Fibroblast of villous mesenchyme (primary cell): ENCODE measurements around a stretch of chr3.

- CAGE, long polyA plus RNA: no peak
Measured at GRCh38 chr3:184765810-184766162, 46.2 kb upstream of the VPS8 start.

- CAGE, long polyA plus RNA: no peak
Measured at GRCh38 chr3:185316935-185317591, 45.9 kb upstream of the MAP3K13 start.

- CAGE, long polyA plus RNA: no peak
Measured at GRCh38 chr3:185342839-185343217, 20.1 kb upstream of the MAP3K13 start.

GRCh38 chr3:185379017-185379538 is 16.1 kb downstream of the MAP3K13 start:
- CAGE, long polyA plus RNA: no peak

DNA sequence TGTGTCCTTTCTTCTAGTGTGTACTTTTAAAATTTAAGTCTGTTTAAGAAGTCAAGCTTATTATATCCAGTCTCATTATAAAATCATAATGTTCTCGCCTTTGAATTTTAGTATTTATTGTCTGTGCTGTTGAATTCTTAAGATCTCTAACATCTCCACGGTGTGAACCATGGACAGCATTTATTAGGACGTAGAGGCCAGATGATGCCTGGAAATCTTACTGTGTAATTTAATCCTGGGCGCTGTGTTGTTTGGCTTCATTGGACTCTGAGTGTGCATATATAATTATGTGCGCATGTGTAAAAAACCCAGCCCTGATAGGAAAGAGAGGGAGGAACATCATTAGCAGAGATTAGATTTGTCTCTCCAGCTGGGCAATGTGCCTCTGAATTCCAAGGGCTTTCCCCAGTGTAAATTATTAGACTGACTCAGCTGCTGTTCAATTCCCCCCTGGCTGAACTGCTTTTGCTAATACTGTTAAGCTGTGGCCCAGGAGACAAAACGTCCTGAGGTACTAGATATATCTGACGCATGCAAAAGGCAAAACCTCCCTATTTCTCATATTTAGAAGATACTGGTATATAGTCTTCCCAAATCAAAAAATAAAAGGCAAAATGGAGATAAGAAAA is 39.6 kb downstream of the MAP3K13 start:
- CAGE, long polyA plus RNA: no peak

DNA sequence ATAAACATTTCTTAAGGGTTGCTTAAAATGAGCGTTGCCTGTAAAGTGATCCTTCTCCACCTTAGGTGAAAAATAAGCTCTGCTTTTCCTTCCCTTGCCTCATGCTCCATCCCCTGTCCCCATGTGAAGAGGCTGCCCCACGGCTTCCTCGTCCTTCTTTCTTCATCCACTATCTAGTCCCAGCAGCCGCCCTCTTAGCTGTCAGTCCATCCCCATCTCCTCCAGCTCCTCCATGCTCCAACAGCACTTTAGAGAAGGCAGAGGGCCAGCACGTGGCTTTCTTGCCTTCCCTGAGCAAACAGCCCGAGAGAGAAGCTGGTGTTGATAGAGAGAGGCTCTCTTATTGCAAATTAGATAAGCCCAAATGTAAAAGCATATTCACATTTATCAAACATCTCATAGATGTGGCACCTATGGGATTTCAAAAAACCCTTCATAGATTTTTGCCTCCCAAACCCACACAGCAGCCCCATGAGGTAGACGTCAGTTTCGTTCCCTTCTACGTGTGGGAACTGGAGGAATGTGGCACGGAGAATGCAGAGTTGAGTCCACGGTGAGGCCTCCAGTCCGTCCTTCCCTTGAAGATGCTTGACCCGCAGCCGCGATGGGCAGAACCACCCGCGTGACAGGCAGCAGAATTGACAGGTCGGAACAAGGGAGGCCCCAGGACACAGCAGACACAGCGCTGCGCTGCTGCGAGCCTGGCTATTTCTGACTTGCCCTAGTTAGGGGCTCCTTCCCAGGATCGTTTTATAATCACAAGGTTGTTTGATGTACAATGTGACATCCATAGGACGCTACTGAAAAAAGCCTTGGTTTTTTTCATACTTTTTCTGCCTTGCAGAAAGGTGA is 9.3 kb upstream of the TMEM41A start:
- CAGE, long polyA plus RNA: no peak

- CAGE, long polyA plus RNA: no peak
Measured at GRCh38 chr3:185558288-185558900, 6.0 kb upstream of the LIPH start.

GRCh38 chr3:185558901-185559387 is 6.6 kb upstream of the LIPH start:
- CAGE, long polyA plus RNA: no peak

GRCh38 chr3:185709059-185709816 is 115.6 kb downstream of the IGF2BP2 start:
- CAGE, long polyA plus RNA: no peak

- CAGE, long polyA plus RNA: no peak
Measured at GRCh38 chr3:185714978-185715603, 109.8 kb downstream of the IGF2BP2 start.

DNA sequence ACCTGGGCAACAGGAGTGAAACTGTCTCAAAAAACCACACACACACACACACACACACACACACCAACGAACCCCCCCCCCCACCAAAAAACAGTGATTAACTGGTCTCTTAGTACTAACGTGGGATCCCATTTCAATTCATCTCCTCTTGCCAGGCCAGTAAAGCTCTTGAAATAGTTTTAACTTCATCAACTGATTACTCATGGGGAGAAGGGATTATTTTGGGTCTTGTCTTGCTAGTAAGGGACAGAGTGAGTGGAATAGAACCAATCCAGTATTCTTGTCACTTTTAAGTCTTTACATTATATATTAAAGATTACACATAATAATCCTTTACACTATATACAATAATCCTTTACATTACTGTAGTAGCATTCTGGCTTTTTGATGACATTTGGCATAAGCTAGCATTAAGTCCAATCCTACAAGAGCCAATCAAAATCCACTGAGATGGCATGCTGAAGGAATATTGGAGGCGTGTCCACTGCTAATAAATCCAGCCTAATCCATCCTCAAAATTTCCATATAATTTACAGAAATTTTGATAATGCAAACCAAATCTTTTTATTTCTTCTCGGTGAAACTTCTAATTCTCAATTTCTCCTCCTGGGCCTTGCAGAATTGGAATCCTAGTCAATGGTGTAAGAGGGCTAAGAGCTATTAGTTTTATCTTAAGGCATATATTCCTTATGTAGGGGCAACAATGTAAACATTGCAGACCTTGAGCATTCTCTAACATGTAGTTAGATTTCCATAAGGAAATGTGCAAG is 23.3 kb downstream of the TRA2B start:
- CAGE, long polyA plus RNA: no peak

DNA sequence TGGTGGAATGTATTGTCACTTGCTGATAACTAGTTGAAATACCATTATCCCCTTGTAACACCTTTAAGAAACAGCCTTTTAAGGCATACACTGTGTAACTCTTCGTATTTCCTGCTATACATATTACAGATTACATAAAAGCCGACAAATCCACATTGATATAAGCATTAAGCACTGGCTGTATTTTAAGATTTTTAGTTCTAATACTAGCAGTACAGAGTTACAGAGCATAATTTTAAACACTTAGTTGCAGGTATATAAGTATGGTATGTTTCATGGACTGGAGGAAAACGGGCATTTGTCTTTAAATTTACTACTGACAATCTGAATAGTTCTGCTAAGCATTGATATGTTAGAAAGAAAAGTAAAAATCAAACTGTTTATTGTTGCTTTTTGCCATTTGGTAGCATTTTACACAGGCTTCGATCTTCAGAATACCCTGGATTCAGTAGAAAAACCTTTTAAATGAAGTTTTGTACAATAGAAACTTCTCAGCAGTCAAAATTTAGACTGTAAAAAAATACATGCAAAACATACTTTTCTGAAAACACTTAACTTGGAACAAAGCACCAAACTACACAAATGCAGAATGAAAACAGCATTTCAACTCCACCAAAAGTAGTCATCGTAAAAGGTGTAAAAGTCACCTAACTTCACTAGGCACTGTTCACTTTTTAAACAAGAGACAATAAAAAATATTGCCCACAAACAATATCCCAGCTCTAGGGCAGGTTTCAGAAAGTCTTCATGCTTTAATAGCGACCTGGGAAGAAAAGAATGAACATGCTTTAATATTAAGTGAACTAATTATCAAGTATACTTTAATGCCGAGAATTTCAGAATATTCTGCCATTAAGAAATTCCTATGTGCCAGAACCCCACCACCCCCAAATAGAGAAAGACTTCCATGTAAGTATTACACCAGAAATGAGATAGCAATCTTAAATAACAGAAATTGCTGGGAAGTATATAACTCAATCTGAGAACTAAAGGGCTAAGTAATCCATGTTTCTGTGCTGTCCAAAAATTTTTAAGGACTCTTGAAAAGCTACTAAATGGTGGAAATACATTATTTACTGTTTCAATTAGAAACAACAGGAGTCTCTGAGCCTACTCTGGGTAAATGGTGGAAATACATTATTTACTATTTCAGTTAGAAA is 20.5 kb downstream of the TRA2B start:
- CAGE, long polyA plus RNA: no peak

DNA sequence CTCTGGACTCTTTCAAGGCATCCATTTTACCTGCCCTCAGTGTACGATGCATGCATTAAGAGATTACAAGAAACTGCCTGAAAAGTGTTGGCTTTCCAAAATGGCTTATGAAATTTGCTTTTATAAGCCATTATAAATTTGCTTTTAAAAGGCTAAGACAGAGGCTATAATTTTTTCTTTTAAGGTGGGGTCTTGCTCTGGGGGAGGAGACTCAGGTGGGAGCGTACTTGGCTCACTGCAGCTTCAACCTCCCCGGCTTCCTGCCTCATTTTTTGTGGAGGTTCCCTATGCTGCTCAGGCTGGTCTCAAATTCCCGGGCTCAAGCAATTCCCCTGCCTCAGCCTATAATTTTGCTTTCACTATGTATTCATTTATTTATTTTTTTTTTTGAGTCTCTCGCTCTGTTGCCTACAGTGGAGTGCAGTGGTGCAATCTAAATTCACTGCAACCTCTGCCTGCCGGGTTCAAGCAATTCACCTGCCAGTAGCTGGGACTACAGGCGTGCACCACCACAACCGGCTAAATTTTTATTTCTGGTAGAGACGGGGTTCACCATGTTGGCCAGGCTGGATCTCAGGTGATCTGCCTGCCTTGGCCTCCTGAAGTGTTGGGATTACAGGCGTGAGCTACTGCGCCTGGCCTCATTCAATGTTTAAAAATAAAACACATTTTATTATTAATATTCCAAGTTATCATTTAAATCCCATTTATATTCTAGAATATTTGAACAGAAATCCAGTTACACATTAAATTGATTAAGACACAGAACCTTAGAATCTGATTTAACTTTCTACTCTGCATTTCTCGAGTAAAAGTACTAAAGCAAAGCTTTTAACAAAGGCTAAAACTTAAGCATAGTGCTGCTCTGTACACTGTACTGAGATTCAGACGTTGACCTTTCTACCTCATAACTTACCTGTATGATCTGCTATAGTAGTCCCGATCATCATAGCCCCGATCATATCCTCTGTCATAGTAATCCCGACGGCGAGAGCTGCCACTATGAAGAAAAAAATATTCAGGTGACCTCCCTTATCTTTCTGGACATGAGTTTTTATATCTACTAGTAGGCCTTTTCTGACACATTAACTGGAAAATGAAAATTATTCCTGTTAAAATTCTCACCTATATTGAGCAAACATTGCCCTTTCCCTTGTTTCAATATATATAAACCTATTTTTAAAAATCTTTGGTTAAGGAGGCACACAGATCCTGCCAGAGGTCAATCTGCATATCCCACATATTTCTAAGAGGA is 17.2 kb downstream of the TRA2B start:
- CAGE, long polyA plus RNA: no peak

- CAGE, long polyA plus RNA: no peak
Measured at GRCh38 chr3:185934015-185935255, 3.4 kb downstream of the TRA2B start.

DNA sequence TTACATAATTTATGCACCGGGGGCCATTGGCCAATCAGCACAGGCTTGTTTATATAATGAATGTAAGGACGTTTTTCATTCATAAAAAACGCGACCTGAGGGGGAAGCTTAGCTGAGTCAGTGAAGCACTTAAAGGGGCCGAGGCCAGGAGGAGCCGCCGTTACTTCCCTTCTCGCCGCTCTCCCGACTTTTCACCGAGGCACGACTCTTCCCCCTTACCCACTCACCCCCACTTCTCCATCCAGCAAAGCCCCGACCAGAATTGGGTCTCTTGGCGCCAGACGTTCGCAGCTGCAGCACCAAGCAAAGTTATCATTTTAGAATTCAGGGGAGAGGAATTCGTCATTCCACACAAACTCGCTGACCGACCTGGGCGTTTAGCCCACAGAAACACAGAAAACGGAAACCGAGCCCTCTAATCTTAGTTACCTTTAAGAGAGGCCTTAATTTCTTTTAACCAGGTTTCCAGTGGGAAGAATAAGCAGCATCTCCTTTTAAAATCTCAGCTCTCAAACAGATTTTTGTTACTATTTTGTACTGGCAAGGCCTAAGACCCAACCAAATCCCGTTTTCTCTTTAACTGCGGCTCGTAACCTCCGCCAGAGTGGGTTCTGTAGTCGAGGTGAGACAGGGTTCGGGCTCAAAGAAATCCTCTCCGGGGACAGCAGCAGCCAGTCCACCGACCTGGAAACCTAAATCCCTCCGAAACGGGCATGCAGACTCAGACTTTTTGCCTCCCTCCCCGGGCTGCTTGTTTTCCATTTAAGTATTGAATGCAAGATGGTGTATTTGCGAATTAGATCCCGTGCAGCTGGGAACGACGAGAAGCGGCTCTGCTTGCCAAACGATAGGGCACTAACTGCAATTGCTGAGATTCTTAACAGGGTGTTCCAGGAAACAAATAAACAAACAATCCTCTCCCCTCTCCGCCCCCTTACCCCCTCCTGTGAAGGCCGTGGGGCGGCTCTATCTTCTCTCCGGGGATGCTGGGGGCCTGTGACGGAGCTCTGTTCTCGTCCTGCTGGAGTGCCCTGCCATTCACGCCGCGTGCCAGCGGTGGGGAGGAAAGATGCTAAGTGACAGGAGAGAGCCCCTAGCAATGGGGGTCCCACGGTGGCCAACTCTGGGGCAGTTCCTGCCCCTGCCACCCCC is 818 bp upstream of the ETV5 start:
- CAGE, long polyA plus RNA: no peak

- CAGE, long polyA plus RNA: no peak
Measured at GRCh38 chr3:186209747-186210030, 100.8 kb upstream of the ETV5 start.

- CAGE, long polyA plus RNA: no peak
Measured at GRCh38 chr3:186427490-186428076, 65.5 kb upstream of the DGKG start.

DNA sequence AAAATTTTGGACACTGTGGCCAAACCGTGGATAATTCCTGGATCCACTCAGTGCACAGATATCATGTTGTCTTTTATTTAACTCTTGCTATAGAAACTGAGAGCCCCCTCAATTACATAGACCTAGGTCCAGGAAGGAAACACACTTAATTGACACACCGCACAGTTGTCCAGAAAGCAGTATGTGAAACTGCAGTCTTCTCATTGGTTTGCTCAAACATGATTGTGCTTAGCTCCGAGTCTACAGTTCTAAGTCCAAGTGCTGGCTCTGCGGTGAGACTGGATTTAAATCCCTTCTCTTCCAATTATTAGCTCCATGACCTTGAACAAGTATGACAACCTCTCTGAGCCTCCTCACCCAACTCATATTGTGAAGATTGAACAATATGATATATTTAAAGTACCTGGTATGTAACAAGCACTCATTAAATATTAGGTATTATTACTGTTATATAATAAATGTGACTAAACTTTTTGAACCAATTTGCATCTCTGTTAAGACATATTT is 19.0 kb upstream of the AHSG start:
- CAGE, long polyA plus RNA: no peak

DNA sequence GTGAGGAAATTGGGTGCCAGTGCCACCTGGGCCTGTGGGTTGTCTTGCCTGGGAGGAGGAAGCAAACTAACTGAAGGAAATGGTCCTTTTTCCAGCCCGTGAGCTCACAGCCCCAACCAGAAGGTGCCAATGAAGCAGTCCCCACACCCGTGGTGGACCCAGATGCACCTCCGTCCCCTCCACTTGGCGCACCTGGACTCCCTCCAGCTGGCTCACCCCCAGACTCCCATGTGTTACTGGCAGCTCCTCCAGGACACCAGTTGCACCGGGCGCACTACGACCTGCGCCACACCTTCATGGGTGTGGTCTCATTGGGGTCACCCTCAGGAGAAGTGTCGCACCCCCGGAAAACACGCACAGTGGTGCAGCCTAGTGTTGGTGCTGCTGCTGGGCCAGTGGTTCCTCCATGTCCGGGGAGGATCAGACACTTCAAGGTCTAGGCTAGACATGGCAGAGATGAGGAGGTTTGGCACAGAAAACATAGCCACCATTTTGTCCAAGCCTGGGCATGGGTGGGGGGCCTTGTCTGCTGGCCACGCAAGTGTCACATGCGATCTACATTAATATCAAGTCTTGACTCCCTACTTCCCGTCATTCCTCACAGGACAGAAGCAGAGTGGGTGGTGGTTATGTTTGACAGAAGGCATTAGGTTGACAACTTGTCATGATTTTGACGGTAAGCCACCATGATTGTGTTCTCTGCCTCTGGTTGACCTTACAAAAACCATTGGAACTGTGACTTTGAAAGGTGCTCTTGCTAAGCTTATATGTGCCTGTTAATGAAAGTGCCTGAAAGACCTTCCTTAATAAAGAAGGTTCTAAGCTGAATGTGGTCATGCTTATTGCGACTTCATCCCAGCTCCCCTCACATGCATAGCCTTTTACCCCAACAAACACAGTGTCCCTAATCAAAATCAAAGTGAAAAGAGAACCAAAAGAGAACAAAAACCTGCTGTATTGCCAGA is 7.9 kb downstream of the AHSG start:
- CAGE, long polyA plus RNA: no peak

DNA sequence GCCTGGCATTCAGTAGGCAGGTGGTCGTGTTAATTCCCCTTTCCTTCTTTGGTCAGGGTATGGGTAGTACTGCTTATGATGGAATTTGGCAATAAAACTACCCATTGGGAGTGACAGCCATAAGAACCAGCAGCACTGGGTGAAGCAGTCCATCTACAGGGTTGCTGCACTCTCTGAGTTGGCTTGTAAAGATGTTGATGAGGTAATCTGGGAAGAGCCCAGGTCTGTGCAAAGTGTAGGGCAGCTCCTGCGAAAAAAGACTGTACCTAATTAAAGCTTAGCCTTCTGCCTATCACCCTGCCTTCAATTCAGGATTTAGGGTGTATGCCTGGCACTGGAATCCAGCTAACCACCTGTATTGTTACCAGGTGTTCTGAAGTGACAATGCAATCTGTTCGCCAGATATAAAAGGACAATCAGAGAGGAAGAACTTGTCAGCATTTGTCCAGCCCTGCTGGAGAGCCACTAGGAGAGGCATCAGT is 4.6 kb upstream of the FETUB start:
- CAGE, long polyA plus RNA: no peak